ReNcell CX (cell line): ENCODE results near the genes KLF2, SLC35E1 and CPAMD8.

- PRO-cap = no peak
Observed at GRCh38 chr19:15368176-15368513, 11.4 kb downstream of the AKAP8 start.

GRCh38 chr19:15629204-15629622 is 11.5 kb upstream of the CYP4F3 start:
- PRO-cap = no peak

- PRO-cap = no peak
Observed at GRCh38 chr19:15644383-15644857, 3.7 kb downstream of the CYP4F3 start.

DNA sequence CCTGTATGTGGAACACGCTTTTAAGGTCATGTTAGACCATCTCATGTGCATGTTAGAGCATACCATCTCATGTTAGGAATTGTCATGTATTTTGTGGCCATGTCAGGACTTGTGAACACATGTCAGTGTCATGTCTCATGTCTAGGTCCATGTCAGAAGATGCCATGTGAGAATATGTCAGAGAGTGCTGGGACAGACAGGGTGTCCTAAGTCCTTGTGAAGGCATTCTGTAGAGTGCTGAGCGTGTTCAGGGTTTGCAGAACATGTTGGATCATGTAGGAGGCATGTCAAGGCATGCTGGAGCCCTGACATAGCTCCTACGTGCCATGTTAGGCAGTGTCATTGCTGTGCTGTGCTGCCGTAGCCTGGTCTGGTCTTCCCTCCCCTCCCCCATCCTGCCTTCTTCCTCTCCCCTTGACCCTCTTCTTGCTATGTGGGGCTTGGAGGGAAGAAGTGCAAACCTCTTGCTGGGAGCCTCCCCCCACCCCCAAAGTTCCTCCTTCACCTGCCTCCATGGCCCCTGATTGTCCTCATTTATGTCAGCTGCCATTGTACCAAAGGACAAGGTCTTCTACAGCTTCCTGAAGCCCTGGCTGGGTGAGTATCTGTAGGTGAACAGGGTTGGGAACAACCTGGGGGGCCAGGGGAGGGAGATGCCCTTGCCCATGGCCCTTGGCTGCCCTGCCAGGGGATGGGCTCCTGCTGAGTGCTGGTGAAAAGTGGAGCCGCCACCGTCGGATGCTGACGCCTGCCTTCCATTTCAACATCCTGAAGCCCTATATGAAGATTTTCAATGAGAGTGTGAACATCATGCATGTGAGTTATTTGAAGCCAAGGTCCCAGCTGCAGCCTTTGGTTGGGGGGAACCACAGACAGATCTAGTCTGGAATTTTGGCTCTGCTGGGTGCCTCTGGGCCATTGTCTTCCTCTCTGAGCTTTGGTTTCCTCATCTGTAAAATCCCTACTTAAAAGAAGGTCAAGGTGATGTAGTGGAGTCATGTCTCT is 6.1 kb downstream of the CYP4F3 start:
- PRO-cap = no peak

GRCh38 chr19:15680864-15681360 is 8.0 kb downstream of the CYP4F12 start:
- PRO-cap = no peak

- PRO-cap = unidirectional peak, minus-strand start at chr19:15779890
Observed at GRCh38 chr19:15779799-15780367, 7.6 kb upstream of the OR10H5 start.

DNA sequence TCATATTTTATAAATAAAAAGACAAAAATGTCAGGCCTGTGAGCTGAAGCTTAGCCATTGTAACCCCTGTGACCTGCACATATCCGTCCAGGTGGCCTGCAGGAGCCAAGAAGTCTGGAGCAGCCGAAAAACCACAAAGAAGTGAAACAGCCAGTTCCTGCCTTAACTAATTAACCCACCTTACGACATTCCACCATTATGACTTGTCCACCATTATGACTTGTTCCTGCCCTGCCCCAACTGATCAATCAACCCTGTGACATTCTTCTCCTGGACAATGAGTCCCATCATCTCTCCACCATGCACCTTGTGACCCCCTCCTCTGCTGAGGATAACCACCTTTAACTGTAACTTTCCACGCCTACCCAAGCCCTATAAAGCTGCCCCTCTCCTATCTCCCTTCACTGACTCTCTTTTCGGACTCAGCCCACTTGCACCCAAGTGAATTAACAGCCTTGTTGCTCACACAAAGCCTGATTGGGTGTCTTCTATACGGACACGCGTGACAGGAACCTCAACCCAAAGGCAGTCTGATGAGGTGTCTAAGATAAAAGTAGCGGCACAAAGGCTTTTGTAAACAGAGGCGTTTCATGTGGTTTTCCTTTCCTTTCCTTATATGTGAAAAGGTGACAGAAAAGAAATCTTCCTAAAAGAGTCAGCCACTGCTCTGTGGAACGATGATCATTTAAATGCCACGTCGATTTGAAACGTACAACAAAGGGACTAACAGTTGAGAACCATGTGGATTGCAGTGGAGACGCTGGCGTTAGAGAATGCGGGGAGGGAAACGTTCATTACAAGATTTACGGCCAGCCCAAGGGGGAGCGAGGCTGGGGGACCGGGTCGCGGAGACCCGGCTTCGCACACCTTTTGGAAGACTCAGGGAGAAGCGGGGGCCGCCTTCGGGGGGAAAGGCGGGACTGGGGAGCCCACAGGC is 20.5 kb upstream of the OR10H1 start:
- PRO-cap = bidirectional peak, plus-strand start outside the sequence, minus-strand start at position 766 of the sequence

DNA sequence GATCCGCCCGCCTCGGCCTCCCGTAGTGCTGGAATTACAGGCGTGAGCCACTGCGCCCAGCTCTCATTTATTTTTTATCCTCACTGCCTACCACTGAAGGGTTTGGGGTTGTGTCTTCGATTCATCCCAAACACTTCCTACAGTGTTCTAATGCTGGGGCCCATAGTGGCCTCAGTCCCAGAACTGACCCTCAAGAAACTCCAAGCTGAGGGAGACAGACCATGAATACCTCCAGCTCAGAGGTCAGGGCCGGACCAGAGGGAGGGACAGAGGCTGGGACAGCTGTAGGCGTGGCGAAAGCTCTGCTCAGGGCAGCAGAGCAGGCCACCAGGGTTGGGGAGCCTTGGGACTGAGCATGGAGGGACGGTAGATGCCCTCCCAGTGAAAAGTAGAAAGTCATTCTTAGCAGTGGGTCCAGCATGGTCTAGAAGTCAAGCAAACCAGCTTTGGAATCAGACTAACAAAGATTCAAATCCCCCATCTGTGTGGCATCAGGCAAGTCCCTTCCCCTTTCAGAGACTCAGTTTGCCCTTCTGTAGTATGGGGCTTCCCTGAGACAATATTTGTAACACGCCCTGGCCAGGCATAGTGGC is 4.1 kb upstream of the TPM4 start:
- PRO-cap = no peak

- PRO-cap = no peak
Observed at GRCh38 chr19:16115502-16116170, 3.9 kb downstream of the RAB8A start.

DNA sequence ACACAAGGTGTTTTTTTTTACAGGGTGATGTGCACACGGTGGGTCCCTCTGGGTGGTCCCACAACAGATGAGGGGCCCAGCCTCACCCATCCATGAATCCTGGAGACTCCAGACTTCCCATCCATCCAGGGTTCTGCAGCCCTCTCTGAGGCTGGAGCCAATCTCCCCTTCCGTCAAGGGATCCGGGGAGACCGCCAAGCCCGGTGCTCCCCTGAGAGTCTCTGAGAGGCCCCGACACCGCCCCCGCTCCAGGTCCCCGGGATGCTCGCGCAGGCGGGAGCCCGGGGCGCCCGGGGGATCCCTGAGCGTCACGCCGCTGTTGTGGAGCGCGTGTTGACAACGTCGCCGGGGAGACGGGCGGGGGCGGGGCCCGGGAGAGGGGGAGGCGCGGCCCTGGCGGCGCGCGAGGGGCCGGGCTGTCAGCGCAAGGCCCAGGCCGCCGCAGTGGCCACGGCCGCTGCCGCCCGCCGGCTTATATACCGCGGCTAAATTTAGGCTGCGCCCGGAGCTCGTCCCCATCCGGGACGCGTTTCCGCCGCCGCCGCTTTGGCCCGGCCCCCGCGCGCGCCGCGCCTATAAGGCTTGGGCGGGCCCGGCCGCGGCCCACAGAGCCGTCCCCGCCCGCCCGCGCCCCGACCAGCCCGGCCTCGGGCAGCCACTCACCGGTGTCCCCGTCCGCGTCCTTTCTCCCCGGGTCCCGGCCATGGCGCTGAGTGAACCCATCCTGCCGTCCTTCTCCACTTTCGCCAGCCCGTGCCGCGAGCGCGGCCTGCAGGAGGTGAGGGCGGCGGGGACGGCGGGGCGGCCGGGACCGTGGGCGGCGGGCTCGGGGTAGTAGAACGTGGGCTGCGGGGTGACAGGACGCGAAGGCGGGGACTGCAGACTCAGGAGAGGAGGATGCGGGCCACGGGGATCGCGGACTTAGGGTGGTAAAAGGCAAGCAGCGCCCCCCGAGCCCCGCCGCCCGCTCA is at the start of gene KLF2:
KLF2 (plus strand) TSS at position 606 of the 971 bp plus-strand sequence.
- PRO-cap = bidirectional peak, plus-strand start at position 612 of the sequence, minus-strand start at position 317 of the sequence

DNA sequence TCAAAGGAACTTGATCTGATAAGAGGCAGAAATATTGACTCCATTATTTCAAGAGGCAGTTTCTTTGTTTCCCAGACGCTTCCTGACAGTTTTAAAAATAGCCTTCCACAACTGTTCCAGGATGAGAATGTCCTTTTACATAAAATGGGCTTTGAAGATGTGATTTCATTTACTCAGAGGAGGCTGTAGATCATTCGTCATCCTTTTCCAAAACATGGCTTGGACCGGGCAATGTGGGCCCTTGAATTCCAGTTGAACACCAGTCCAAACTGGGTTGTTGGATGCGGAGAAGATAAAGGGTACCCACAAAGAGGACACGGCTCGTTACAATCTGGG is 23.2 kb downstream of the KLF2 start:
- PRO-cap = no peak

- PRO-cap = no peak
Observed at GRCh38 chr19:16349716-16350272, 25.2 kb downstream of the KLF2 start.

GRCh38 chr19:16442583-16442862 is 29.2 kb downstream of the EPS15L1 start:
- PRO-cap = no peak

- PRO-cap = bidirectional peak, plus-strand start at chr19:16572647, minus-strand start at chr19:16572402
Observed at GRCh38 chr19:16572256-16572793, at the start of gene SLC35E1. SLC35E1 (minus strand) TSS chr19:16572415.

- PRO-cap = no peak
Observed at GRCh38 chr19:16572794-16573728, 846 bp upstream of the SLC35E1 start.

- PRO-cap = no peak
Observed at GRCh38 chr19:16576014-16577250, 4.2 kb upstream of the SLC35E1 start.

GRCh38 chr19:16586593-16586921 is 14.3 kb upstream of the SLC35E1 start:
- PRO-cap = no peak

GRCh38 chr19:16841439-16842109 is 12.4 kb downstream of the SIN3B start:
- PRO-cap = no peak

- PRO-cap = no peak
Observed at GRCh38 chr19:16846738-16847362, 17.7 kb downstream of the SIN3B start.

GRCh38 chr19:17026435-17027661 is at the start of gene CPAMD8:
CPAMD8 (minus strand) TSS chr19:17026810.
- PRO-cap = no peak